ENCODE measurements around the gene ATOH1.

DNA sequence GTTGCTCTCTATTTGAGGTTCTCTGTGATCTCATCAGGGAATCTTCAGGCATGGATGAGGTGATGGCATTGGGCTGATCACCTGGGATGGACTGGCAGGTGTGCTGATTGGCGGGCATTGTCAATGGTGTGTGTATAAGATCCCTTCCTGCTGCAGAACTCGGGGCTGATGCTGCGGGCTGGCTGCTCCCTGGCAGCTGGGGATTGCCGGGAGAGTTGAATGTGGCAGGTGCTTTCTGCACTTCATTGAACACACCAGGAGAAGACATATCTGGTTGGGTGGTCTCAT is 58.0 kb downstream of the GPRIN3 start:
- RRBS, 2 experiments, result no CpG with 5 or more reads among the region's 4 CpGs

DNA sequence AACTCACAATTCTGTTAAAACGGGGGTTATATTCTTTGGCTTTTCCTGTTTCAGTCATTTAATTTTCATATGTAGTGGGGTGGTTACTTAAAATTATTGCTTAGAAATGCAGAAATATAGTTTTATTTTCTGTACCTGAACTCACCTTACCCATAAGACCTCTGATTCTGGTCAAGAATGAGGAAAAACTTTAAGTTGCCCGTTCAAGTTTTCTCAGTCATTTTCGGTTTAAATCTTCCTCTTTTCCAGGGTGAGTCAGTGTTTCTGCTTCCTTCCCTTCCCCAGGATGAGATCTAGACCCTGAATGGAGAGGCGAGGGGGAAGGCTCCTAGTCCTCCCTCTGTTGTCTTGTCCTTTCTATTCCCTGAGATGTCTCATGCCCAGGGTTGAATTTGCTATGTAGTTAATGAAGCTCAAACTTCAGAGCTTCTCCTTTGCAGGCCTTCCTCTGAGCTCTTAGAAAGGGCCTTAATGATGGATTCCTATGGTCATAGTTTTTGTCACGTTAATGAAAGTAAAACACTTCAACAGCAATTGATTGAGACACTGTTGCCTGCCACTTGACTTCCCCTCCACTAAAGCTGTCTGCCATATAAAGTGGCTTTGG is 24.1 kb upstream of the GPRIN3 start:
- RRBS, 2 experiments, result no CpG with 5 or more reads among the region's 5 CpGs

- RRBS, 2 experiments, result no CpG with 5 or more reads among the region's 4 CpGs
Observed at GRCh38 chr4:89490779-89491093, 183.1 kb upstream of the GPRIN3 start.

DNA sequence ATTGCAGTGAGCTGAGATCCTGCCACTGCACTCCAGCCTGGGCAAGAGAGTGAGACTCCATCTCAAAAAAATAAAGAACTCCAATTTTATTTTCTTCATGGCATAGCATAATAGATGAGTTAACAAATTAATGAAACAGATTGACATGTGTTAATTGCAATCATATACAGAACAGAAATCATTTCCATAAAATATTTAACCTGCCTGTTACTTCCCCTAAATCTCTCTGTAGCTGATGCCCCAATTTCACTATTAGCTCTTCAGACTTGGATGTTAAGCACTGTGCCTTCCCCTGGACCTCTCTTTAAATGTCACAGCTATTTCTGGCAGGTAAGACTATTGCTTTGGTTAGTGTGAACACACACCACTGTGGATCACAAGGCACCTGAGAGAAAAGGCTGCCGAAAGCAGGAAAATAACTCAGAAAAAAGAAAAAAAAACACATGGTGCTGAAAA is 91.3 kb downstream of the SNCA start:
- RRBS, 2 experiments, result no CpG with 5 or more reads among the region's 1 CpG

GRCh38 chr4:90532772-90532971 is 405.5 kb downstream of the CCSER1 start:
- RRBS, 2 experiments, result no CpG with 5 or more reads among the region's 2 CpGs

GRCh38 chr4:91791212-91792303 is 512.2 kb upstream of the GRID2 start:
- RRBS, 2 experiments, result no CpG with 5 or more reads among the region's 35 CpGs

DNA sequence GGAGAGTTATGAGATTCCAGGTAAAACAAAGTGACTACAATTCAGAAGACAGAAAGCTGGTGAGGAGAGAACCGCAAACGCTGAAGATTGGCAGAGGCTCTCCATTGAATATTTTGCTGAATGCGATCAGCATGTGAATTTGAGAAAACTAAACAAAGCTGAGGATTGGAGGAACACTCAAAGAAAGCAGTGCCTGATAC is 407.3 kb upstream of the GRID2 start:
- RRBS, 2 experiments, result no CpG with 5 or more reads among the region's 3 CpGs

DNA sequence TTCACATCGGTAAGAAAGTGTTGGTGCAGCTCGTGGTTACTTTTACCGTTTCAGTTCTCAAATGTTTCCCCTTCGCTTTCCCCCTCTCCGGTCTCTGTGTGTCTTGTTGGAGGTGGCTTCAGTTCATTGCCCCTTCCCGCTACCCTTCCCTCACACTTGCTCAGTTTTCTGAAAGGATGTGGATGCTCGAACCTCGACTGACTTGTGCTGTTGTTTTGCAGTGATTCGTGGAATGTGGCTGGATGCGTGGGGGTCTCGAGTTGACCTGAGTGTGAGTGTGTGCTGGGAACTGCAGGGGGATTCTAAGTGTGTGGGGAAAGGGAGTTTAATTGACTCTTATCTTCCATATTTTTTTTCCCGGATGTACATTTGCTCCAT is 959 bp downstream of the GRID2 start:
- RRBS, 2 experiments, result no CpG with 5 or more reads among the region's 12 CpGs

GRCh38 chr4:93828306-93829258 is at the start of gene ATOH1:
Gene ATOH1, plus strand, starts transcription at chr4:93828753.
- RRBS, 2 experiments, result 1% methylated on average over 14 of the region's 72 CpGs

DNA sequence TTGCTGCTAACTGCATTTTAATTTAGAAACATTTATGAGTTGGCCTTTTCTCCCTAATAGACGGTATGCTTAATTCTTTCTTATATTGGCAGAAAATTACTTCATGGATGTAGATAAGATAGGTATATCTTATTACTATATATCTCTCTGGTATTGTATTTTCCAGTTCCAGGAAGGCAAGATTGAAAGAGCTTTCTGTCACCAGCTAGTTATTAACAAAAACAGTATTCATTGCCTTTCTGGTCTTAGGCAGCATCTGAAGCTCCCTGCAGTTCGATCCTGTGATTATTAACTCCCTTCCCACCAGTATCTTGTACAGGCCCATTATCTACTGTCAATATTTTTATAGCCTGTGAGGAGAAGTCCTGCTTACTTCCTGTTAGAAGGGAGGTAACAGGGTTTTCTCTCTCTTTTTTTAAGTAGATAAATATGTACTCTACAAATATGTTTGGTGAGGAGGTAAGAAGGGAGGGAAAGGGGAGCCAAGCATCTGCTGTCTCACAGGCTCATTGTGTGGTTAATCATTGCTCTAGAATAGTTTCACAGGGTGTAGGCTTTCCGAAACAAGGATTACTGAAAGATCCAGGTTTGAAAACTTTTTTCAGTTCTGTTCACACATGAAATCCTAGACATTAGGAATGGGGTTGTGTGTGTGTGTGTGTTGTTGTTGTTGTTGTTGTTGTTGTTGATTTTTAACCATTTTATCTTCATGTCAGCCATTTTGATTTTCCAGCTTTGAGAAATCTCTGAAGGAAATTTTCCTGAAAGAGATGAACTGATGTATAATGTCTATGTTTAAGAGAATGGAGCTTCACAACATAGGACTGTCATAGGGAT is 14.1 kb downstream of the ATOH1 start:
- RRBS, 2 experiments, result no CpG with 5 or more reads among the region's 3 CpGs

- RRBS, 2 experiments, result no CpG with 5 or more reads among the region's 11 CpGs
Observed at GRCh38 chr4:94147953-94148455, 59.7 kb upstream of the SMARCAD1 start.

GRCh38 chr4:94520867-94521655 is 69.3 kb downstream of the PDLIM5 start:
- RRBS, 2 experiments, result no CpG with 5 or more reads among the region's 4 CpGs

GRCh38 chr4:94602901-94603419 is 151.2 kb downstream of the PDLIM5 start:
- RRBS, 2 experiments, result no CpG with 5 or more reads among the region's 1 CpG

DNA sequence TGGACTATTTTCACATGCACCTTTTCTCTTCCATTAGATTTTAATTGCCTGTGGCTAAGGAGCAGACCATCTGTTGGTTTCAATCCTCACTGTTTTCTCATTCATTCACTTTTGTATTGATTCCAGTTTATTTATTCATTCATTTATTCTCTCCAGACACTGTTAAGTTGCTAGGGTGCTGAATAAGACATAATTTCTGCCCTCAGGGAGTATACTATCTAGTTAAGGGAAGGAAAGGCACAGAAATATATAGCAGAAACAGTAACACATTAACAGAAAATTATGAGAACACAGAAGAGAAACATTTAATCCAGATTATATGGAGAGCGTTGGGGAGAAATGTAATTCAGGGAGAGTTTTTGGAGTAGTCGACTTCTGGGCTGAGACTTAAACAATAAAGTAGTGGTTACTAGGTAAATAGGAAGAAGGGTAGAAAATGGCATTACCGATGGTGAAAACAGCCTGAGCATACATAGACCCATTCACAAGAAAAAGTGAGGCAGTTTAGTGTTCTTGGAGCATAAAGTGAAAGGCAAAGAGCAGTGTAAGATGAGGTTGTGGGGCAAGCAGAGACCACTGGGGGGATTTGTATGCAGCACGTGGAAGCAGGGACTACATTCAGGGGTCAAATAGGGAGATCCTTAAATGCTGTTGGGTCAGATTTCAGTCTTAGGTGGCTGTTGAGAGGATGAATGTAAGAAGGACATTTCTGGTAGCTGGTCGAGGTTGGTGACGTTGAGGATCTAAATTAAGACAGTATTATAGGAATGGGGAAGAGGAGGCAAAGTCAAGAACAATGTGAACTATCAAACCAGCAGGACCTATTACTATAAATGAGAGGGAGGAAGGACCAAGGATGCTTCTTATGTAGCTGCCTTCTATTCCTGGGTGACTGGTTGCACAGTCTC is 118.8 kb upstream of the BMPR1B start:
- RRBS, 2 experiments, result no CpG with 5 or more reads among the region's 6 CpGs

DNA sequence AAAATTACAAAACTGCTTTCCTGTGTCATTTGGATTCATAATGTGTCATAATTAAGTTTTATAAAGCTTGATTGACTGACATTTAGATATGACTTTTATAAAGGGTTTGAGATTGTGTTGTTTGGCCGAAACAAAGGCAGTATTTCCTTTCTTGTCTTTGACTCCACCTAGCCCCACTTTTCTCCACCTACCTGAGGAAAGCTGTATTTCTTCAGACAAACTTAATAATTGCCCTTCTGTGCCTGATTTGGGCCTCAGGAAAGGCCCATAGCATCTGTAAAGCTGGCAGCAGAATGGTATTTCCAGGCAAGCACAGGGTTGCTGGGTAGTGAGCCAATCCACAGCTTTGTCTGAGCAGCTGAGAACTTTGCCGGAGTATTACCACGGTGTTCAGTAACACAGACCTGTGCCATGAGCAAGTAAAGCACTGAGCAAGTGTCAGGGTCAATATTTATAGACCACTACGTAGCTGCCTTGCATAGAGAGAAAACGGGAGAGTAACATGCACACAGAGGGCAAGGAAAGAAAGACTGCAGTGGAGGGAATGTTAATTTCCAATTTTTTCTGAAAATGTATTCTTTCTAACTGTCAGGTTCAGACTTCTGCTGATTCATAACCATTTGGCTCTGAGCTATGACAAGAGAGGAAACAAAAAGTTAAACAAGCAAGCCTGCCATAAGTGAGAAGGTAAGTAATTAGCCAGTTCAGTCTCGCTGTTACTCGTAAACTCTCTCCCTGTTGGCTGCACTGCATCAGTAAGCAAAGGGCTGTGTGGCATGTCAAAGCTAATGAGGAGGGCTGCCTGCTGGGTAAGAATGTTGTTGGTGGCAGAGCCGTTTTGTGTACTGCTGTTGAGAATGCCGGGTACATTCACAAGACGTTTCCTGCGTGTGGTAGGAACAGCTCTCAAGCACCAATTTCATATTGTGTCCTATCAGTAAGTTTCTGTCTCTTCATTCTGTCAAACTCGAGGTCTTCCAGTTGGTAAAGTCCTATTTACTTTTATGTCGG is 238.0 kb downstream of the BMPR1B start:
- RRBS, 2 experiments, result no CpG with 5 or more reads among the region's 13 CpGs

- RRBS, 2 experiments, result 1% methylated on average over 9 of the region's 19 CpGs
Observed at GRCh38 chr4:95549801-95550335, 1.1 kb upstream of the UNC5C start.

- RRBS, 2 experiments, result no CpG with 5 or more reads among the region's 10 CpGs
Observed at GRCh38 chr4:98320889-98321316, 59.7 kb downstream of the RAP1GDS1 start.

- RRBS, 2 experiments, result no CpG with 5 or more reads among the region's 15 CpGs
Observed at GRCh38 chr4:98472016-98472610, 186.3 kb downstream of the TSPAN5 start.

- RRBS, 2 experiments, result no CpG with 5 or more reads among the region's 5 CpGs
Observed at GRCh38 chr4:98773903-98774291, 115.5 kb upstream of the TSPAN5 start.

DNA sequence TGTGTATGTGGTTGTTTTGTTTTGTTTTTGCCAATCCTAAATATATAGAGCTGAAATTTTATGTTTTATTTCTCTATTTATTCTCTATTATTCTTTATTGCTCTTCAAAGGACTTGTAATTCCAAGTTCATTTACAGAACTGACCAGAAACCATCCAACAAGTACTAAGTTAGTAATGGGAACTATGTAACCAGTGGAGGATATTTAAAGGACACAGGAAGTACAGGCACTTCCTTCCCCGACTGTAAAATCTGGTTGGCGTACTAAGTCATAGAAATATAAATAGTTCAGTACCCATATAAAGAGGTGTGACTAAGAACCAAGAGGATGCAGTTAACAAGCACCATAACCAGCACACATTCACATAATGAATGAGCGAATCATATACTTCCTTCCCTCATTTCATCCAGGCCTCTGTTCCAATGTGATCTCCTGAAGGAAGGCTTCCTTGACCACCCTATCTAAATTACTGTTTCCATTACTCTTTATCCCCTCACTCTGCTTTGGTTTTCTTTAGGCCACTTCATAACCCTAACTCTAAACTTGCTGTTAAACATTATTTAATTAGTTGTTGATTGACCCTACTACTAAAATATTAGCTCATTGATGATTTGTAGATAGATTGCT is 3.7 kb upstream of the EIF4E start:
- RRBS, 2 experiments, result no CpG with 5 or more reads among the region's 3 CpGs